Right common carotid artery plus branches (tissue), 1 donor: Measurements from ENCODE around the gene UBA3.

DNA sequence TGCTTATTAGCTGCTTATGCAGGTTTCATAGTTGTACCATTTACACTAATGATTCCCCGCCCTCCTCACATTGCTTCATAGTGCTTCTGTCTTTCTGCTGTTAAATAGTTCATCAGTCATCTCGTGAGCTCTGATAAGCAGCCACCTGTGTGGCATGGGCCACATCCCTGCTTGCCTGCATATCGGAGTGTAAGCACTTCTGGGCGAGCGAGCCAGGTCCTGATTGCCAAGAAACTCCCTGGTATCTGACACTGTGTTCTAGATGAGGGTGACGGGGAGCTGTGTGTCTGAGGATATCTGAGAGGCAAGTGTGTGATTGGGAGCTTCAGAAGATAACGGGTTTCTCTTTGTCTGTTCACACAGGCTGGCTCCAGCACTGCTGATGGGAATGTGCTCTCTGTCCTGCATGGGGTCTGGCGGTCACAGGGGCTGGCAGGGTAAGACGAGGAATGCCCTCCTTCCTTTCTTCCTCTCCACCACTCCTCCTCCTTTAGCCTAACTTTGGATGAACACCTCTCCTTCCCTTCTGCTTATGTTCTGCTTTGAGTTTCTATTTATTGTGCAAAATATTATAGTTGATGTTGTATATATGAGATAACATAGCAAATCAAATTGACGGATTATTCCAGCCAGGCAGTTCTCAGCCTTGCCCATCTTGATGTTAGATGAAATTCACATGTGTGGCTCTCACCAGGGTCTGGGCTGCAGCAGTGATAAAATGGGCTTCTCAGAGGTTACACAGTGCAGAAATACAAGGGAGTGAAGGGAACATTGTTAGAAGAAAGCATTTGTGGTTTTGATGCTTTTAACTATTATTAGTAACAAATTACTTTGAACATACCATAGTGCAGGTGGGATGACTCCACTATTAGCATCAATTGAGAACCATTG, 130.4 kb downstream of the LRIG1 start:
- PRO-cap, result no peak

GRCh38 chr3:66425056-66425539, 75.7 kb downstream of the LRIG1 start:
- PRO-cap, result bidirectional peak, plus-strand start at chr3:66425358, minus-strand start at chr3:66425213

DNA sequence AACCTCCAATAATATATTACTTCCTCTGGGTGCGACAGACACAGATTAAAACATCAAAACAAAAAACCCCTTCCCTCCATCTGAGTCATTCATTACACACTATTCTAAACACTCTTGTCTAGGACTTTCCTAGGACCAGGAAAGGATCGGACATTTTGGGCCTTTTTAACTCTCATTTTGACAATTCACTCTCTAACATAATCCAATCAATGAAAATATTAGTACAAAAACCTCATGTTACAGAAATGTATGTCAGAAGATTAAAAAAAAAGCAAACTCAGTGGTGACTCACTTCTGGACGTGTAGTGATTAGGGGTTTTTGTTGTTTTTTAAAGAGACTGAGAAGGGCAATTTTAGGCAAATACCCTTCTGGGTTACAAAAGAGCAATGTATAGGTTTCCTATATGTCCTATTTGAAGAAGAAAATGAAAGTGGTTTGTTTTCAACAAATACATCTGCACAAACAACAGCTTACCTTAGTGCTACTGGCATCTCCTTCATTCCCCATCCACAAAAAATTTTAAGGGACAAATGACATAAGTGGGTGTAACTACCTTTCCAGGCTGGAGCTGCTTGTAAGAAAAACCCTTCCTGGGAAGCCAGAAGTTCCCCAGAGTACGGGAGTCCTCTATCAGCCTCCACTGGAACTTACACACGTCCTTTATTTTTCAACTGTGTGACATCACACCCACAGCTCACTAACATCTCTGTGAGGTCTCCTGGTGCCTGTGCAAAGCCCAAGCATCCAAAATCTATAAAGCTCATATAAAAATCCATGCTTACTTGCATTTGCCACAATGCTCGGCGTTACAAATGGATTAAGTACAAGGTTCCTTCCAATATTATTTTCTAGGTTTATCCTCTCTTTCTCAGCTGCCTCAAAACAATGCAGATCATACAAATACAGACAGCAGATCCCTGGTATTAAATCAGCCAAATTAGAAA, 27.8 kb downstream of the LRIG1 start:
- PRO-cap, result no peak

DNA sequence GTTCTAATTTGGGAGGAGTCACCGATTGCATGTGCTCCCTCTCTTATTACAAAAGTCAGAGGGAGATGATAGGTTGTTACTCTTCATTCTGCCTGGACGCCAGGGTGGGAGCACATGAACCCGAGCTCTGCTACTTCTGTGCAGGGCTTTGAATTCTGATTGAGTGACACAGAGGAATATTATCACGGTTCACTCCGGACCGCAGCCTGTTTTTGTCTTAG, 36.9 kb upstream of the LRIG1 start:
- PRO-cap, result no peak

GRCh38 chr3:66819789-66820193, 178.3 kb upstream of the KBTBD8 start:
- PRO-cap, result no peak

GRCh38 chr3:66885214-66886055, 112.7 kb upstream of the KBTBD8 start:
- PRO-cap, result no peak

- PRO-cap, result no peak
These were observed 87.4 kb downstream of the SUCLG2 start for GRCh38 chr3:67567134-67567352.

- PRO-cap, result no peak
These were observed 409 bp downstream of the SUCLG2 start for GRCh38 chr3:67653910-67654495.

DNA sequence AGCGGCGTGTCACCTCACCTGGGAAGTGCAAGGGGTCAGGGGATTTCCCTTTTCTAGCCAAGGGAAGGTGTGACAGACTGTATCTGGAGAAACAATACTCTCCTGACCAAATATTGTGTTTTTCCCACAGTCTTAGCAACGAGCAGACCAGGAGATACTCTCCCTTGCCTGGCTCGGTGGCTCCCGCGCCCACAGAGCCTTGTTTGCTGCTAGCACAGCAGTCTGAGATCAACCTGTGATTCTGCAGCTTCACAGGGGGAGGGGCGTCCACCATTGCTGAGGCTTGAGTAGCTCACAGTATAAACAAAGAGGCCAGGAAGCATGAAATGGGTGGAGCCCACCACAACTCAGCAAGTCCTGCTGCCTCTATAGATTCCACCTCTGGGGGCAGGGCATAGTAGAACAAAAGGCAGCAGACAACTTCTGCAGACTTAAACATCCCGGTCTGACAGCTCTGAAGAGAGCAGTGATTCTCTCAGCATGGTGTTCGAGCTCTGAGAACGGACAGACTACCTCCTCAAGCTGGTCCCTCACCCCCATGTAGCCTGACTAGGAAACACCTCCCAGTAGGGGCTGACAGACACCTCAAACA, 56.0 kb upstream of the TAFA1 start:
- PRO-cap, result no peak

- PRO-cap, result no peak
These were observed 77.5 kb downstream of the TAFA1 start for GRCh38 chr3:68081575-68082008.

DNA sequence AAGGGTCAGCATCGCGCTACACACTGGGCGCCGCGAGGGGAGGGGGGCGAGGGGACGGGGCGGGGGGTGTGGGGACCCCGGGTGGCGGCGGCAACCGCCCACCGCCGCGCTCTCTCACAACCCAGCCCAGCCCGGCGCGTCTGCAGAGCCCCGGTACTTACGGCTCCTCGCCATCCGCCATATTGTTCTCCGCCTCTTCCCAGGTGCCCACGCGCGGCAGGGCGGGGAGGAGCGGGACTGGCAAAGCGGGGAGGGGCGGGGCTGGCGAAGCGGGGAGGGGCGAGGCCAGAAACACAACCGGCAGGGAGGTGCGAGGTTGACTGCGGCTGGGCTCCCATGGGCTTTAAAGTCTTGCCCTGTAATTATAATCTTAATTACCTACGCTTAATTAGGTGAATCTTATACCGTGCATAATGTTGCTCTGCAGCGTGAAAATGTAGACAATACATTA, at the start of gene UBA3:
UBA3 (minus strand) TSS at position 193 of the 451 bp plus-strand sequence.
- PRO-cap, result bidirectional peak, plus-strand start at position 296 of the sequence, minus-strand start at position 184 of the sequence

DNA sequence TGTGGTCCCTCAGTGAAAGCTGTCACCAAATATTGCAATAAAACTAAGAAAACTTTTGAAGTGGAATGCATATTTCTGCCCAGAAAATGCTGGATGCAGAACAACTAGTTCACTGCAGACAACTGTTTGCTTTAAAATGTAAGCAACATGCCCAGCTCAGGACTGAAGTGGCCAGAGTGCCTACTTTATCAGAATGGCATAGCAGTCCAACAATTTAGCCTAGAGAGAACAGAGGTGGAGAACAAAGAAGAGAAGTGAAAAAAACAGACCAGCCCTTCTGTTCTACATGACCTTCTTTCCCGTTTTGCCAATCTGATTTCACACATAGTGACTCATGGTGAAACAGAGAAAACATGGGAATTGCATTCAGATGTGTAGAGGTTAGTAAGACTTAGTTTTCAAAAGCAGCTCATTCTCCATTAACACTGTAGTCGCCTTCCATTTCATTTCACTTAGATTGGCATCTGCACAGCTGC, 523 bp upstream of the ARL6IP5 start:
- PRO-cap, result unidirectional peak, minus-strand start at position 298 of the sequence

- PRO-cap, result no peak
These were observed 124.2 kb upstream of the LMOD3 start for GRCh38 chr3:69246604-69246899.

GRCh38 chr3:69326762-69327427, 59.0 kb downstream of the FRMD4B start:
- PRO-cap, result no peak

GRCh38 chr3:69385102-69385435, 819 bp downstream of the FRMD4B start:
- PRO-cap, result no peak

DNA sequence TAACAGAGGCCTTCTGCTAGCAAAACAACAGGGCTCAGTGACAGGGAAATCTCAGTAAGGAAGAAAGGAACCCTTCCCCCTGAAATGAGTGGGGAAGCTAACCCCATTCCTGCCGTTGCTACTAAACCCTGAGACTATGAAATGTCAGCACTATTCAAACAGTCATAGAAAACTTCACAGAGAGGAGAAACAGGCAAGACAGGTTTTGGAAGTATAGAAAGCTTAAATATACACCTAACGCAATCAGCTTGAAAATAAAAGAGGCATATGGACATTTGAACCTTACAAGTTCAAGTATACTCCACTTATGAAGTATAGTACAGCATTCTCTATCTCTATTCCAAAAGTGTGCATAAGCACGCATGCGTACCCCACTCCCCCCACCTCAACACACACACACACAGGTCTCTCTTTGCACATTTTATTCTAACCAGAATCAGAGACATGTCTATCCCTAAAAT, 17.6 kb upstream of the FRMD4B start:
- PRO-cap, result no peak

DNA sequence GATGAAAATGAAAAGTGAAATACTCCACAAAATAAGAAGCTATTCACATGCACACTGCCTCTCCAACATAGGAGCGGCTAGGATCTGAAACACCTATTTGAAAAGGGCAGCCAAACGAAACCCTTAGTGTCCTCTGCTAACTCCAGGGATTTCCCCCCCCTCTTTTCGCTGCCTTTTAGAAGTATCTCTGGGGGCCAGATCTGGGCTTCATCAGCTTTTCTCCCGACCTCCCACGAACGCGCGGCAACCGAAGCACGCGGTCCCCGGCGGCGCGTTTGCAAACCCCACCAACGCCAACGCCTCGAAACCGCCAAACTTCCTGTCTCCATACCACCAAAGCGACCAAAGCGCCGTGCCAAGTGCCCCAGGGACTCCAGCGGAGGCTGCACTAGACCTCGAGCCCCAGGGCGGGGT, 155.8 kb upstream of the FRMD4B start:
- PRO-cap, result no peak

GRCh38 chr3:69763404-69764045, 24.3 kb downstream of the MITF start:
- PRO-cap, result unidirectional peak, plus-strand start at chr3:69763673; unidirectional peak, plus-strand start at chr3:69763731

DNA sequence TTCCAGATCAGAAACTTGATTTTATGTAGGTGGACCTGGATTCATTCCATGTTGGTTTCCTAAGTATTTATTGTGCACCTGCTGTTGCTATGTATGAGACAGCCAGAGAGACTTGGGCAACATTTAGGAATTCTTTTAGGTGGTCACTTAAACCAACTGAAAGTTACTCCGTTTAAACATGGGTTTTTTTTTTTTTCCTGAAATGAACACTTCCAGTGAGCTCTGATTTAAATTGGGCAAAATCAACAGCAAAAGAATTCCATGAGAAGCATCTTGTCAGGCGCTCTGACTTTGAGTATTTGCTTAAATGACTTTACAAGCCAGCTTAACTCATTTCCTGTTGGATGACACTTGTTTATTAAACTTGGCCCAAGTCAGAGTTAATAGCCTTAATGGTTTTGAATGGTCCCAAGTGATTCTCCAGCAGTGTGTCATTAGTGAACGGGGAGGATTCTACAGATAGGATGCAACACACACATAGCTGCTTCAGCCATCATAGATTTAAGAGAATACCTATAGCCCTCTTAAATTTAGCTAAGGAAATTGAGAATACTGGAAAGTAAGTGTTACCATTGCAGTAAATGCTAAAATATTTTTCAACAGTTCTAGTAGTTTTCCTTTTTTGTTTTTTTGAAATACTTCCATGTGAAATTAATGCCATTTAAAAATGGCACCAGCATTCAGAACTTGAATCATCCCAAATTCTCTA, 32.0 kb downstream of the MITF start:
- PRO-cap, result no peak

DNA sequence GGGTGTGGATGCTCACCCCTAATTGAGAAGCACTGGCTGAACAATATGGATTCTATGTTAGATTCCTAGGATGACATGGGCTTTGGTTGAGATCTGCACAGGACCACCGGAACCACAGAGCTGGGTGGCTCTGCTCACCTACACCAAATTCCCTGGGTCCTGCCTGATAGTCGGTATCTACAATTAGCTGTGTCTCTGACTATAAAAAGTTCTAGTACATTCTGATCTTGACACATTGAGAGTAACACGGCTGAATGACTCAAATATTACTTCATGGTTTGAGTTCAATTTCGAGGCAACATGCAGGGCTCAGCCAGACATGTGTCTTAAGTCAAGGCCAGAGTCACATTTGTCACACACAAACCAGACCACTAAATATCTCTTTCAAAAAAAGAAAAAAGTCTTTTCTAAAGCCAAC, 577.2 kb upstream of the MDFIC2 start:
- PRO-cap, result no peak